BJ (cell line): ENCODE data around the genes ST6GALNAC4, CIZ1 and SPTAN1.

- CAGE, long polyA plus RNA: start-site peak on the minus strand at chr9:127917001-127917041, 52 and 52 reads in 2 replicates
- RRBS: under 1% methylated on average over 42 of the region's 79 CpGs
Observed at GRCh38 chr9:127916528-127917614, at the start of gene ST6GALNAC4. Gene ST6GALNAC4 (minus strand): TSS chr9:127917041.

DNA sequence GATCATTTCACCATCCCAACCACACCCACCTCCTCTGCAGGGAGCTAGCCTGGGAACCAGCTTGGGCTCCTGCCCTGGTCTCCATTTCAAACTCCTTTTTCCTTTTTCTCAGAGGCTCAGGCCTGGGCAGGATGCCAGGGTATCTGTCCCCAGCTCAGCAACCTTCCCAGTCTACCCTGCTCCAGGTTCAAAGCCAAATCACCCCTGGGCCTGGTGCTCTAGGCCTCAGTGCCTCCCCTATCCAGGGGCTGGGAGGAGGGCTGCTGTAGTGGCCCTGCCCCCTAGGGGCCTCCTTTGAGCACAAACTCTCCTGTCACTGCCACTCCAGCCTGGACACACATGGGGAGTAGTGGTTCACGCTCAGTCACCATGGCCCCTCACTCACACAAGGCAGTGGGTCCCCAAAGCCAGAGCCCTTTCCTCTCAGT is 1.4 kb upstream of the ST6GALNAC4 start:
- CAGE, long polyA plus RNA: no peak
- RRBS: no CpG with 5 or more reads among the region's 1 CpG

GRCh38 chr9:127936798-127937716 is 597 bp downstream of the DPM2 start:
- CAGE, long polyA plus RNA: no peak
- RRBS: no CpG with 5 or more reads among the region's 33 CpGs

DNA sequence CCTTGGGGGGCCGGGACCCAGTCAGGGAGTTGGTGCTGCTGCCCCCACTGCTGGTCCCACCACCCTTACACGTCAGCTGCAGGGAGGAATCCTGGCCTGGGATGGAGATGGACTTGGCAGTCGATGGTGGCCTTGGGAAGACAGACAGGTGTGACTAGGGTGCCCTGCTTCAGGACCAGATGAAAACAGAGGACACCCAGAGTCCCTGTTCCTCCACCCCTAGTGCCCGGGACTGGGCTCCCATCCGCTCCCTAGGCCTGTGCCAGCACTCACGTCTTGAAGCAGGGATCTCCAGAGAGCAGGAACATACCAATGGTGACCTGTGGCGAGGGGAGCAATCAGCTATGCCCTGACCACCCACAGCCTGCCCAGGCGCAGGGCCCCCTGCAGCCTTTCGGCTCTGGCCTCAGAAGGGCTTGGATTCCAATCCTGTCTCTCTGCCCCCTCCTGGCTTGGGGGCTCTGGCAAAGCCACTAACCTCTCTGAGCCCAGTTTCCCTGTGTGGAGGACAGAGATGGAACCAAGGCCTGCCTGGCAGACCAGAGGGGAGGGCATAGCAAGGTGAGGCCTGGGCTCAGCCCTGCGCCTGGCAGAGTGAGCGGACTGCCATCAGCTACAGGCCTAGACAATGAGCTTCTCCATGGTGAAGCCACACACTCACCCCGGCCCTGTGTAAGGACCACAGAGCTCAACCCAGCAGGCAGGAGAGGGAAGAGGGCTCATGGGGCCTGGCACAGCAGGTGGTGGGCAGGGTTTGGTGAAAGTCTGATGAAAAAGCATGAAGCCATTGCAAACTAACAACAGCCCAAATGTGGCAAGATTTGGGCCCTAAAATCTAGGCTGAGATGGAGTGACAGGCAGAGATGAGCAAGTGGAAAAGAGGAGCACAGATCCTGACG is 10.7 kb upstream of the DPM2 start:
- CAGE, long polyA plus RNA: no peak
- RRBS: no CpG with 5 or more reads among the region's 13 CpGs

DNA sequence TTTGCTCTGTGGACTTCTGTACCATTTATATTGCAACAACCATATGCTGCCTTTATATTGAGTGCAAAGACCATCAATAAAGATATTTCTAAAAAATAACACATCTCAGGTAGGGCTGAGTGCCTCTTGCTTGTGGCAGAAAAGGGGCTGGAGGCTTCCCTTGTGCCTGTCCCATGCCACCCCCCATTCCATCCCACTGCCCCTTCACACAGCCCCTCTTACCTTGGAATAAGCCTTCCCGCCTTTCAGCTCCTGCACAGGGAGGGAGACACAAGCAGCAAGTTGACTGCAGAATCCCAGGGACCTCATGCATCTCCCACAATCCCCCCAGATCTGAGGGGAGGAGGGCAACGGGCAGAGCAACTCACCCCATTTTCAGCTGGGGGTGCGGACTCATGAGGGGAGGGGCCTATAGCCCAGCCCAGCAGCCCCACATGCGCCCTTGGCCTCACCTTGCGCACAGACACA is 15.7 kb upstream of the DPM2 start:
- CAGE, long polyA plus RNA: no peak
- RRBS: no CpG with 5 or more reads among the region's 5 CpGs

DNA sequence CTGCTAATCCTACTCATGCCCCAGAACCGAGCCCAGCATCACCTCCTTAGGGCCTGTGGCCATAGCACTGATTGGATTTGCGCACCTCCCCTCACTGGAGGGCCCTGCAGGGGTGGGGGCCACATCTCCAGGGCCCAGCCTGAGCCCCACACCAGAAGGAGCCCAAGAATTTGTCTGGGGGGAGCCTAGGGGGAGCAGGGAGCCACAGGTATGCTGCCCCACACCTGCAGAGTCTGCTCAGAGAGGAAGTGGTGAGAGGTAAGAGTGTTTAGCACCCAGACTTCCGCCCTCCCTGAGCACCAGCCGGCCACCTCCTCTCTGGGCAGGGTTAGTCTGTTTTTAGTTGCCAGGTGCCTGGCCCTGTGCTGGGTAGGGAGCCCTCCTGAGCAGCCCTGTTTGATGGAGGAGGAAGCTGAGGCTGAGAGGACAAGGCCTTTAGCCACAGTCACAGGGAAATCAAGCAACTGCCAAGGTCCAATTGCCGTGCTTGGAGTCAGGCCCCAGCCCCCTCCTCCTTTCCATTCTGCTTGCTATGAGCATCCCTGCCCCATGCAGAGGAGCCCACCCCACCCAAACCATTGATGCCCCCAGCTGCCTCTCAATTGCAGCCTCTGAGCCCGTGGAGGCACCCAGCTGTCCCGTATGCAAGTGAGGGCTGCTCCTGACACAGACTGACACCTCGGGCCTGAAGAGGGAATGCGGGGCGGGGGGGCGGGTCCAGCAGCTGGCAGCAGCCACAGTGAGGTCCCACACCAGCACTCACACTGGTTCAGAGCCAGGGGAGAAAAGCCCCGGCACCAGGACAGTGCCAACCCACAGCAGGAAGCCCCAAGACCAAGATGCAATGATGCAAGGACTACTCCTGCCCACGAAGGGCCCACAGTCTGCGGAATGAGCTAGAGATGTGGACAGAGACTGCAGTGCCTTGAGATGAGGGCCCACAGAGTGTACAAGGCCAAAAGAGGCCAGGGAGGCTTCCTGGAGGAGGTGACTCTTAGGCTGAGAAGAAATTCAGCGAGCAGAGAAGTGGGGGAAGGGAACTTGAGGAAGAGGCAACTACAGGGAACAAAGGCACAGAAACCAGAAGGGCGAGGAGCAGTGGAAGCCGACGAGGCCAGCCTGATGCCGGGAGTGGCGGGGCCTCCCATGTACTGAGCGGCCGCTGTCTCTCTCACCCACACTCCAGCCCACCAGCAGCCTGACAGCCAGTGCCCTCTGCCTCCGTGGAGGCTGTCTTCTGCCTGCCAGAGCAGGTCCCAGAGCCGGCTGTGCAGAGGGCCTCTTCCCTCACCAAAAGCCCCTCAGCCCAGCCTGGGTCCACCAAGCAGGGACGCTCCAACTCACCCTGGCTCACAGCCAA is 9.5 kb downstream of the EEIG1 start:
- CAGE, long polyA plus RNA: no peak
- RRBS: no CpG with 5 or more reads among the region's 25 CpGs

- CAGE, long polyA plus RNA: no peak
- RRBS: under 1% methylated on average over 51 of the region's 101 CpGs
Observed at GRCh38 chr9:127979867-127980897, 607 bp downstream of the EEIG1 start.

- CAGE, long polyA plus RNA: no peak
- RRBS: no CpG with 5 or more reads among the region's 16 CpGs
Observed at GRCh38 chr9:128026094-128026666, 40.9 kb downstream of the NAIF1 start.

DNA sequence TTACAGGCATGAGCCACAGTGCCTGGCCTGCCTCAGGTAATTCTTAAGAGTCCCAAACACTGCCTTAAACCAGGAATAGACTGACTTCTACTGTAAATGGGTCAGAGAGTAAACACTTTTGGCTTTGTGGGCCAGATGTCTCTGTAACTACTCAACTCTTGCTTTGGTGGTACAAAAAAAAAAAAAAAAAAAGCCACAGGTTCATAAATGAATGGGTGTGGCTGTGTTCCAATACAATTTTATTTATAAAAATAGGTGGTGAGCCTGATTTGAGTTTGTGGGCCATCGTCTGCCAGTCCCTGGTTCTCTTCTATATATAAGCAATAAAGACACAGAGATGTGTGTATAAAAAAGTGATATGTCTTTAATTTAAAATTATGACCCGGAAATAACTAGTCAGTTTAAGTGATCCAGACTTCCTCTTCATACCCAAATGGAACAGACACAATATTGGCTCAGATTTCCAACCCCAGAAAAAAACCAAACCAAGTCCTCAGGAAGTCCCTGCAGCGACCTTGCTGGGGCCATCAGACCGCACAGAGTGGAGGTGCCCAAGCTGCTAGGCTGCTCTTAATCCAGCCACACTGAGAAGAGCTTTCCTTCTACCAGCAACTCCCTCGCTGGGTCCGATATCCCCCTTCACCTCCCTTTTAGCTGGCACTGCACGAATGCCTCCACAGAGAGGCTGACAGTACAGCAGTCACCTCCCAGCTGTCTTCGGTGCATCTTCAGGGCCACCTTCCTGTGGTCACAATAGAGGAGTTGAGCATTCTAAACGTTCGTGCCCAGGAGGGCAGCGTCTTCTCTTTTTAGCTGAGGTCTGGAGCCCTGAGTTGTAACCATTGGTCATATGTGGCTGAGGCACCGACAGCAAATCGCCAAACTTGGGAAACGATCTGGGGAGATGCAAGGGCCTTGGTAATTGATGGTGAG is 6.0 kb downstream of the NAIF1 start:
- CAGE, long polyA plus RNA: no peak
- RRBS: no CpG with 5 or more reads among the region's 14 CpGs

DNA sequence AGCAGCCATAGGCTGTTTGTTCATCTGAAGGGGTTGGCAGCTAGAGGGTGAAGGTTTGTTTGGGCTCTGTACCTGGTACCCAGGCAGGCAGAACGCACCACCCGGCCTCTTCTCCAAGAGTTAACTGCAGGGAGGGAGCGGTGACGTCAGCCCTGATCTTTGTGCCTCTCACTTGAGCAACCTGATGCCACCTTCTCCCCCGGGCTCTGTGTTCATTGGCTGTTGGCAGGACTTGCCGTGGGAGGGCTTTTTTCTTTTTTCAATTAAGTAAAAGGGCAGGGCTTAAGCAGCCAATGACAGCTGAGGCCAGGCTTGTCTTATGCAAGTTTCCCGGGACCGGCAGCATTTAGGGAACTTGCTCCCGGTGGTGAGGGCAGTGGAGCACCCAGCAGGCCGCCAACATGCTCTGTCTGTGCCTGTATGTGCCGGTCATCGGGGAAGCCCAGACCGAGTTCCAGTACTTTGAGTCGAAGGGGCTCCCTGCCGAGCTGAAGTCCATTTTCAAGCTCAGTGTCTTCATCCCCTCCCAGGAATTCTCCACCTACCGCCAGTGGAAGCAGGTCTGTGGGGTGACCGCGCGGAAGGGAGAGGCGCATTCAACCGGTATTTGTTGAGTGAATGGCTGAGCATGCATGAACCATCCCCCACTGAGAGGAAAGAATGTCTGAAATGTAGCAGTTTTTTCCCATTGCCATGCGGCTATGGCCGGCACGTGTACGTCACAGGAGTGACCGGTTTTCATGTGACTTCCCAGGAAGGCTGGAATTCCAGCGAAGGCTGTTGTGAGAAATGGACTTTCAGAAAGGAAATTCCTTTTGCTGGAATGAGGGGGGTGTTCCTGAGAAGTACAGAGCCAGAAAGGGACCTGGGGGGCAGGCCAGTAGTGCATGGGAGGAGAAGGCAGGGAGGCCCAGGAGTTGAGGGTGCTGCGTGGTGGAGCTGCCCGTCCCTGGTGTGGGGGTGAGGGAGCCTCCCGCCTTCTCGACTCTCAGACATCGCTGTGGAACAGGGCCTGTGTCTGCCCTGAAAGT is 29.0 kb downstream of the PTGES2 start:
- CAGE, long polyA plus RNA: start-site peak on the plus strand centred at position 361 of the sequence, 38 bp wide, 267 and 161 reads in 2 replicates
- RRBS: under 1% methylated on average over 8 of the region's 32 CpGs

DNA sequence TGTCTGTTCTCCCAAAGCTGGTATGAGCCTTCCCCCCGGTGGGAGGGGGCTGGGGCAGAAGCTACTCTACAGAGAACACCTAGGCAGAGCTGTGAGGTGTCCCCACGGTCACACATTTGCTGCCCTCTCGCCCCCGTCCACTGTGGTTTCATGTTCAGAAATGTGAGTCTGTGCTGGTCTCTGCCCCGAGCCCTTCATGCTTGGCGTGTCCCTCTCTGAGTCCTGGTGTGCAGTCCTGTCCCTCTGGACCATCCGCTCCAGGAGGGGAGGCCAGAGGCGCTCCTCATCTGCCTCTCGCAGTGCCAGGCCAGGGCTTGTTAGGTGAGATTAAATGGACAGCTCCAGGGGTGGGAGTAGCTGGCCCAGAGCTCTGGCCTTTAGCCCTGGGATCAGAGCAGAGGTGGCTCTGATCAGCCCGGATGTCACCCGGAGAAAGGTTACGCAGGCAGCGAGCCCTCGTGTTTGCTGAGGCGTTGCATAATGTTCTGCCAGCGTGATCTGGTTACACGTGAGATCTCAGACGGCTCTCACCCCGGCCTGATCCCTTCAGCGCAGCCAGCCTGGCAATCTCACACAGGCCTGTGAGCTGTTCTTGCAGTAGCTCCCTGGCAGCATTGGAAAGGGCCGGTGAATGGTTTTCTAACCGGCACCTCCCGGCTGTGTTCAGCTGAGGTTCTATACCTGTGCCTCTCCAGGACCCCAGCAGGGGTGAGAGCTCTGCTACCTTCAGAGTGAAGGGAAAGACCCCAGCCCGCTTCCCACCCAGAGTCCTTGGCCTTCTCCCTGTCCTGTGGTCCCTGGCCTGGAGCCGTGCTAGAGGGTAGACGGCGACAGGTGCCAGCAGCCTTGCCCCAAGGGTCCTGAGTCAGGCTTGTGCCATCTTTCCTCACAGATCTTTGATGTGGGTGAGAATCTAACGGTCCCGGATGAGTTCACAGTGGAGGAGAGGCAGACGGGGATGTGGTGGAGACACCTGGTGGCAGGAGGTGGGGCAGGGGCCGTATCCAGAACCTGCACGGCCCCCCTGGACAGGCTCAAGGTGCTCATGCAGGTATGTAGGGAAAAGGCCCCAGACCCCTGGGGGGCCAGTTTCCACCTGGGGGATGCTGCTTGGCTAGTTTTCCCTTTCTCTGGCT is 24.4 kb downstream of the PTGES2 start:
- CAGE, long polyA plus RNA: no peak
- RRBS: 82% methylated on average over 9 of the region's 32 CpGs

GRCh38 chr9:128176263-128176765 is 15.1 kb downstream of the CIZ1 start:
- CAGE, long polyA plus RNA: no peak
- RRBS: no CpG with 5 or more reads among the region's 11 CpGs

- CAGE, long polyA plus RNA: start-site peak on the minus strand at chr9:128191524-128191555, 58 and 37 reads in 2 replicates
- RRBS: 2% methylated on average over 19 of the region's 92 CpGs
Observed at GRCh38 chr9:128191037-128192087, at the start of gene CIZ1. Gene CIZ1 (minus strand): TSS chr9:128191572.

GRCh38 chr9:128309209-128309881 is 12.9 kb downstream of the TRUB2 start:
- CAGE, long polyA plus RNA: no peak
- RRBS: 100% methylated on average over 2 of the region's 21 CpGs

DNA sequence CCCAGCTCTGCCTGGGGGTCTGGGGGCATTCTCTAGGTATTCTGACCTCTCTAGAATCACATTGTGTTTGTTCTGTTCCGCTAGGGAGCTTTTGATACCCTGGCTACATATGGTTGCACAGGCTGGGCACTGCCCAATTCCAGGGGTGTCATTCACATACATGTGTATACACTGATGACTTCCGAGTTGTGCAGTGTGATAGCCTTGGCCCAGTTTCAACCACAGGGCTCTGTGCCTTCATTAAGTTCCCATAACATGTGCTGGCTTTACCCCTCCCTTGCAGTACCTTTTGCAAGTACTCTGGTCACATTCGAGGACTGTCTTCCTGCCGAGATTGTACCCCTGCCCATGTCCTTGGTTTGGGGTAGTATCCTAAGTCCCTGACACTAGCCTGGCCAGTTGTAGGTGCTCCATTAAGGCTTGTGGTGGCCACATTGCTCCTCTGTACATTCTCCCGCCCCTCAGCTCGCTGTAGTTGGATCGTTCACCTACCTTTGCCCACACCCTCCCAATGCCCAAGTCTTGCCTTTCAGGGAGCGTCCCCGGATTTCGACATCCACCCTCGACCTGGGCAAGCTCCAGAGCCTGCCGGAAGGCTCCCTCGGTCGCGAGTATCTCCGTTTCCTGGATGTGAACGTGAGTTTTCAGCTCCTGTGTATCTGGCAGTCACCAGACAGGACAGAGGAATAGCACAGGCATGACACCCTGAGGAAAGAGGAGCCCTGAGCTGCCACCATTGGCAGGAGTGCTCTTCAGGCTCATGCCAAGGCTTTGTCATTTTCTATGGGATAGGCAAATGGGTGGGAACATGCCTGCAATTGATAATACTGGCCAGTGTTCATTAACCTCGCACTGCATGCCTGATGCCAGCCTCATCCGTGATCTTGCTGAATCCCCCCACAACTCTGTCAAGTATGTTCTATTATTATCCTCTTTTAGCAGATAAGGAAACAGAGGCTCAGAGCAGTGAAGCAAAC is 2.9 kb downstream of the COQ4 start:
- CAGE, long polyA plus RNA: no peak
- RRBS: 92% methylated on average over 4 of the region's 19 CpGs

GRCh38 chr9:128396956-128397568 is 23.6 kb upstream of the CERCAM start:
- CAGE, long polyA plus RNA: no peak
- RRBS: no CpG with 5 or more reads among the region's 16 CpGs

DNA sequence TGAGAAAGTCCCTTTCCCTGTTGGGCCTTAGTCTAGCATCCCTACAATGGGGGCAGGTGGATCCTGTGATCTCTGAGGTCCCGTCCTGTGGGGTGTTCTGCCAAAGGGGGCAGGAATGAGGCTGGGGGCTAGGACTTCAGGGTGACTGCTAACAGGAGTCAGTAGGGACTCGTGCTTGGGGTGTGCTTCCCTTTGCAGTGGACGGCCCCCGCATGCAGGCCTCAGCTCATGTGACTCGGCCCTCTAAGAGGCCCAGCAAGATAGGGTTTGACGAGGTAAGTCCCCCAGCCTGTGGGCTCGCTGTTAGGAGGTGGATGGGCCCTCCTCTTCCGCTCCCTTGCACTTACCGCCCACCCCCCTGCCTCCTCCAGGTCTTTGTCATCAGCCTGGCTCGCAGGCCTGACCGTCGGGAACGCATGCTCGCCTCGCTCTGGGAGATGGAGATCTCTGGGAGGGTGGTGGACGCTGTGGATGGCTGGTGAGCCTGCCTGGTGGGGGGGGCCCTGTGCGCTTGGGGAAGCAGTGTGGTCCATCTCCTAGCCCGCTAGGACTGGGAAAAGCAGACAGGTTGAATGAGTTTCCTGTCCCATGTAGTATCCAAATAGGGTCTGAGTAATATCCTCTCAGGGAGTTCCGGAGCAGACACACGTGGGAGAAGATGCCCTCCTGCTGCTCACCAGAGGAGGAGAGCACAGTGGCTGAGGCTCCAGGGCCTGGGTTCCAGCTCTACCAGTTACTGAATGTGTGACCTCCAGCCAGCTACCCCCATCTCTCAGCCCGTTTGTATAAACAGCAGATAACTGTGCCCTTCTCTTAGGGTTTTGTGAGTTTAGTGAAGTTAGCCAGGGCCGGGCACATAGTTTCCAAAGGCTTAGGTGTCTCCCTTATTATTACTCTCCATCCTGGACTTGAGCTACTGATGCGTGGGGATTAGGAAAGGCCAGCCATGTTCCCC is 8.2 kb downstream of the CERCAM start:
- CAGE, long polyA plus RNA: no peak
- RRBS: no CpG with 5 or more reads among the region's 23 CpGs

- CAGE, long polyA plus RNA: no peak
- RRBS: no CpG with 5 or more reads among the region's 13 CpGs
Observed at GRCh38 chr9:128550686-128551758, 1.4 kb upstream of the SPTAN1 start.

GRCh38 chr9:128552484-128553511 is at the start of gene SPTAN1:
Gene SPTAN1 (plus strand): TSS chr9:128552587.
- CAGE, long polyA plus RNA: no peak
- RRBS: 2% methylated on average over 39 of the region's 102 CpGs

DNA sequence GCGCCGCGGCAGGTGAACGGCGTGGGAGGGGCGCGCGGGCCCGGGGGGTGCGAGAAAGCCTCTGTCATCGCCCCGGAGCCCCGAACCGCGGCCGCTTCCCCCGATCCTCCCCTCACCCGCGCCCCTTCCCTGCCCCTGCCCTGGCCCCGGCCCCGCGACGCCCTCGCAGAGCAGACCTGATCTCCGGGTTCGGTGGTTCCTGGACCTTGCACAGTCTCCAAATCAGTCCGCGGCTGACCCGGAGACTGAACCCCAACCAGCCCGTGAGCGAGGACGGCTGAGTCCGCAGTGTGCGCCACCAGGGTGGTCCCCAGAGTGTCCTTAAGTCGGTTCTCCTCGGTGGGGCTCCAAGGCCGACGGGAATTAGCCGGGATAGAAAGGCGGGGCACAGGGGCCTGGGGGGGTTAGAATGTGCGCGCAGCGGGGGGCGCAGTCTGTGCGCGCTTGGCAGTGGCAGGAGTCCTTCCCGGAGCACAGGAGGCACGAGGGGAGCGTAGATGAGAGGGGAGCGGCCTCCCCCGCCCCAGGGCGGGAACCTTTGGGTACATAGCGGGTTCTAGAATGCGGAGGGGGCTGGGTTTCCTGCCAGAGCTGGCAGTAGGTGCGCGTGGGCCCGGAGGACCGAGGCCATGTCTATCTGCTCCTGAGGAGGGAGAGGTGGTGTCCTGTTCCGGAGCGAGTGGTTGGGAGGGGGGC is 773 bp downstream of the PKN3 start:
- CAGE, long polyA plus RNA: no peak
- RRBS: 4% methylated on average over 31 of the region's 60 CpGs